Epithelial cell of prostate (primary cell): Measurements from ENCODE around the genes CD24 and AFG1L.

DNA sequence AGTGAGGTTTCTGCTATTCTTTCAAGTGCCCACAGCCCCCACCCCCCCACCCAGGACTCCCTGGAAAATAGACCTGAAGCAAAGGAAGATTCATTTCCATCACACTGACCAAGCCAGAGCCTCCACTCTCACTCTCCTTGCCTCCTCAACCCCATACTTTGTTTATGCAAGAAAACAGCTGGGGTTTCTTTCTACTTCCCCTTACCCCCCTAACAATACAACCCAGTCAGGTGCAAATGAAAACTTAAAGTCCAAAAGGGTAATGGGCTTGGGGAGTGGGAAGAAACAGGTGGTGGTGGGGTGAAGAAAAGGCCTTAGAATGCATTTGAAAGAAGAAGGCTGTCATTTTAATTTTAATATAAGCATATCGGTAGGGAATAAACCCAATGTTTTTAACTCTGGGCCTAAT is 14.4 kb downstream of the RTN4IP1 start:
- RRBS, result no CpG with 5 or more reads among the region's 1 CpG

DNA sequence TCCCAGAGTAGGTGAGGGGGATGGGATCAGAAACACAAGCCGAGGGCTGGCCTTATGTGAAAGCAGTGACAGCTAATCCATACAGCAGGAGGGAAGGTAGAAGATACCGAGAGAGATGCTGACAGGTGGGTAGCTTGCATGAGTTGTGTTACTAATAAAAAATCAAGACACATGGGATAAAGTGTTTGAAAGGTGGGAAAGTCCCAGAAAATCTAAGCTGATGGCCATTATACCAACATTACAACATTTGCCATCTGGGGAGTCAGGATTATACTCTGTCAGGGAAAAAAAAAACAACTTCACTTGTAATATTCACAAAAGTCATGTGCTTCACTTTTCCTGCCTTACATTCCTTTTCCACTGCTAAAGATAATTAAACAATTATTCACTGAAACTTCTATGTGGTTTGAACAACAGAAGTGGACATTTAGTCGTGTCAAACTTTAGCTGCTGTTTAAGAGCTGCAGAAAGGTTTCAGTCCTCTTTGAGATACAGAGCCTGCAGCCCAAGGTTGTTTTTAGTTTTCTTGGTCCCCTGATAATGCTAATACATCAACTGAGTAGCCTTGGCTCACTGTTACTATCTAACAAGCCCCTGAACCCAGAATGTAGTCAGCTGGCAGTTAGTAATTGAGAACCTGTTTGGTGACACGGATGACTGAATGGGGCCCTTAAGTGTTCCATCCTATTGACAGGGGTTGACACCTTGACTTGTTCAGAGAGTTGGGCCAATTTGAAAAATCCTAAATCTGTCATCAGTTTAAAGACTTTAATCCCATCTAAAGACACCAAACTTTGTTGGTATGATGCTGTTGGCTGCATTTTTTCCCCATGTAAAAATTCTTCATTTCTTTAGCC is 3.0 kb downstream of the RTN4IP1 start:
- RRBS, result no CpG with 5 or more reads among the region's 4 CpGs

GRCh38 chr6:106743959-106744815 is 114.8 kb downstream of the QRSL1 start:
- RRBS, result no CpG with 5 or more reads among the region's 5 CpGs

- RRBS, result no CpG with 5 or more reads among the region's 10 CpGs
Measured at GRCh38 chr6:106798971-106800017, 169.9 kb downstream of the QRSL1 start.

GRCh38 chr6:106886799-106887340 is 87.7 kb downstream of the CD24 start:
- RRBS, result no CpG with 5 or more reads among the region's 4 CpGs

DNA sequence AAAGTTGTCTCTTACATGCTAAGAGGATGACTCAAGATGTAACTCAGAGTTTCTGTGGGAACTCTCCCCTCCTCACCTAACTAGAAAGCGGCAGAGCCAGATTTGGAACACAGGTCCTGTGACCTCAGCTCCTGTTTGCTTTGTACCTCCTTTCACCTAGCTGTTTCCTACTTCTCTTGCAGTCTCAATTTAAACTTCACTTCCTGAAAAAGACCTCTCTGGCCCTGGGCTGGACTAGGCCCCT is 60.8 kb downstream of the CD24 start:
- RRBS, result no CpG with 5 or more reads among the region's 1 CpG

GRCh38 chr6:106971527-106972289 is 2.8 kb downstream of the CD24 start:
- RRBS, result no CpG with 5 or more reads among the region's 5 CpGs

GRCh38 chr6:106974344-106974999 is at the start of gene CD24:
Gene CD24, minus strand, starts transcription at chr6:106974729.
- RRBS, result no CpG with 5 or more reads among the region's 72 CpGs

DNA sequence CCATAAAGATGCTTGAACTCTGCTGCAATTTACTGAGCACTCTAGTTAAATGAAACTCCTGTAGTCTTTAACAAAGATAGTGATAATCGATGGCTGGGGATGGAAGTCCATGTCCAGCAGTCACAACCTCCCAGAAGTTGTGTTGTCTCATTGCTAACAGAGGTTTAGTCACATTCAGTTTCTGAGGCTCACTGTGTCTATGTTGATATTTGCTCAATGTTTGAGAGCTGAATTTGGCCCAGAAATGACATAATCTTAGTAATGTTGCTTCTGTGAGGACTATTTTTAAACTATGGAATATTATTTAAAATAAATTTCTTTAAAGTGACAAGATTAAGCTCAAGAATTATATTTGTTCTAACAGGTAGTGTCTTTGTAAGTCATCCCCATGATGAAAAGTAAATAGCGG is 50.7 kb downstream of the SOBP start:
- RRBS, result no CpG with 5 or more reads among the region's 2 CpGs

DNA sequence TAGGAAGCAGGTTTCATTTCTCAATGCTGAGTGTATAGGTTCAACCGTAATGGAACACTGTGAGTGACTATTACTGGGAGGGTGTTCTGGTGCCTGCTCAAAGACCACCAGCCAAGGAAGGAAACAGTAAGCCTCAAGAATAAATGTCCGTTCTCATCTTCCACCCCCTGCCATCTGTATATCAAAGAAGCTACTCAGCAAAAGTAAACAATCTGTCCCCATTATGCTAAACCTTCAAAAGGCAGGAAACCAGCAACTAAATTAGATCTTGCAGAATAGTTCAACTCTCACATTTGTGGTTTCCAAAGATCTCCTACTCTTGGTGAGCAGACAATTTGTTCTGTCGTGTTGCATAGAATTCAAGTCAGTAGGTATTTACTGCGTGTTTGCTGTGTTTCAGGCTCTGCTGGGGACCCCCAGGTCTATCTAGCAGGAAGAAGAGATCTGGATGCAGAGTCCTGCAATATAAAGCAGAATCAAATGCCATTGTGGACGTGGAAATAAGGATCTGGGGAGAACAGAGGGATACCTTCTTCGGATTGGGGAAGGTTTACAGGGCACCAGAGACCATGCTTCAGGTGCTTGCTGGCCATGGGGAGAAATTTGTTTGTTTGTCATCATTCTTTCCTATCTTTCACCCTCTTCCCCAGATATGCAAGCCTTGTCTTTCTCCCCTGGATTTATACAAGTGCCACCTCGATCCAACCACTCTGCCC is 87.2 kb downstream of the SCML4 start:
- RRBS, result no CpG with 5 or more reads among the region's 7 CpGs

DNA sequence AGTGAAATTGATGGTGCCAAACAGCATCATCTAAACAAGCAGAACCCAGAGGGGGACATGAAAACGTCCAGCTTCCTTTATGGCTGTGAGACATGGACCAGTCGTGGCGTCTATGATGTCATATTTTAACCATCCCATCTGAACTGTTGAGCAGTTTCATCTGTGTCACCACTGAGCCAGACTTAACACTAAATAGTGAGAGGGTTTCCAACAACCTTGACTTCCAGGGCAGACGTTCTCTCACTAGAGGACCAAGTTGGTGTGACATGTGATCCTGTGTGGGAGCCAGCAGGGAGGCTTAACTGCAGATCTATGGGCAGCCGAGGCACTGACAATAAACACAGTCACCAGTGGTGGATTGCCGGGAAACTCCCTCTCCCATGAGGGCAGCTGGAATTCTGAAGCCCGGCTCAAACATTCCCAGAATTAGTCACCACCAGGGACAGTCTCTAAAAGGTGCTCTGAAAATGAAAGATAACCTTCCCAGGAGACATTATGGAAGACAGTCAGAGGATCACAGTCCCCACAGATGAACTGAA is 12.3 kb downstream of the SCML4 start:
- RRBS, result no CpG with 5 or more reads among the region's 7 CpGs

DNA sequence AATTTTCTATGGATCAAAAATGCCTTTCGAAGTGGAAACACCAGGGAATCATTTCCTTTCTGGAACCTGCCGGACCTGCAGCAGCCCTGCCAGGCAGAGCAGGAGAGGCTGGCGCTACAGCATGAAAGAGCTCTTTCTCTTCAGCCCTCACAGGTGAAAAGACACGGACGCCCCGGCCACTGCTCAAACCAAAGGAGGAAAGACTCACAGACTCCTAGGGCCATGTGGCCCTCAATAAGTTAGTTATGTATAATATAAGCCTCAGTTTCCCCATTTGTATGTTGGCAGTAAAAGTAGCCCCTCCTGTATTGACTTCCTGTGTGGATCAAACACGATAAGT is 8.3 kb downstream of the SCML4 start:
- RRBS, result 58% methylated on average over 4 of the region's 7 CpGs

GRCh38 chr6:107893274-107894147 is 64.5 kb downstream of the SEC63 start:
- RRBS, result no CpG with 5 or more reads among the region's 9 CpGs

DNA sequence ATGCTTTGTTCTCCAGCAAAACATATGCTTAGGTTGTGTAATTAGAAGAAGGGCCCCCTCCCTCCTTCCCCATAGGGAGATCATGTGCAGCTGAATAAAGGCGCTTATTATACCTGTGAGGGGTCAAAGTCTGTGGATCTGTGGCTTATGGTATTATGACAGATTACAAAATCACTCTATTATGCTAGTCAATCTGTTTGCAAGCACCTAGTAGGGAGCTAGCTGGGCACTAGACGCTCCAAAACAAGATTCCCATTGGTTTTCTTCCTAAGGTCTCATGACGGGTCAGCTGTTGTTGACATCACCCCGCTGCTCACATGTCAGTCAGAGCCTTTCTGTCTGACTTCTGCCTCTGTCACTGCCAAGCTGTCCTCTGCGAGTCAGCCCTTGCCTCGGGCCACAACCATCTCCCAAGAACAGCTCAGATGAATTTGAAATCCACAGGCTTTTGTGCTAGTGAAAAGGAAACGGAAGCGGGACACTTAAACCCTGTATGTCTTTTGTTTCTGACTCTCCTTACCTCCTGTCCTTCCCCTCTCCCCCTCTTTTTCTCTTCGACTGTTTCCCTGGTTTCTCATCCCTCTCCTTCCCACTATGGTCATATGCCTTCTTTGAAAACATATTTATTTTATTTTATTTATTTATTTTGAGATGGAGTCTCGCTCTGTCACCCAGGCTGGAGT is 44.9 kb upstream of the SEC63 start:
- RRBS, result no CpG with 5 or more reads among the region's 10 CpGs

DNA sequence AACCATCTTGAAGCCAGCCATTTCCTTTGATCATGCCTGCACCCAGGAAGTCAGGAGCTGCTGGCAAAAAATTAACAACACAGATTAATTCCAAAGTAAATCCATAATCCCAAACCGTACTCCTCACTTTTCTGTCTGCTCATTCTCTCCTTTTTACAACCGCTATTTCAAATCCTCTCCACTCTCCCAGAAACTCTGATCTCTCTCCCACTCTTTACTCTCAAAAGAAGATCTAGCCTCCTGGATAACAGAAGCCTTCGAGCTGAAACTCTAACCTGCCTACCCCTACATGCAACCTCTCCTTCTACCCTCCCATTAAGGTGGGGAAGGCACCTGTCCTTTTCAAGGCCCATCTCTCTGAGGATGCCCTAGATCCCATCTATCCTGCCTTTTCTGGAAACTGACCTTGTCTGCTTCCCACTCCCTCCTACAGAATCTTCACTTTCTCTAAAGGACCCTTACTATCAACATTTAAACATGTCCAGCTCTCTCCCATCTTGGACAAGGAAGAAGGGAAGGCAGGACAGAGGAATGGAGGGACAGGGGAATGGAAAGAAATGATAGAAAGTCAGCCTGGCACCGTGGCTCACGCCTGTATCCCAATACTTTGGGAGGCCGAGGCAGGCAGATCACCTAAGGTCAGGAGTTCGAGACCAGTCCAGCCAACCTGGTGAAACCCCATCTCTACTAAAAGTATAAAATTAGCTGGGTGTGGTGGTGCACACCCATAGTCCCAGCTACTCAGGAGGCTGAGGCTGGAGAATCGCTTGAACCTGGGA is 7.4 kb downstream of the OSTM1 start:
- RRBS, result no CpG with 5 or more reads among the region's 8 CpGs

DNA sequence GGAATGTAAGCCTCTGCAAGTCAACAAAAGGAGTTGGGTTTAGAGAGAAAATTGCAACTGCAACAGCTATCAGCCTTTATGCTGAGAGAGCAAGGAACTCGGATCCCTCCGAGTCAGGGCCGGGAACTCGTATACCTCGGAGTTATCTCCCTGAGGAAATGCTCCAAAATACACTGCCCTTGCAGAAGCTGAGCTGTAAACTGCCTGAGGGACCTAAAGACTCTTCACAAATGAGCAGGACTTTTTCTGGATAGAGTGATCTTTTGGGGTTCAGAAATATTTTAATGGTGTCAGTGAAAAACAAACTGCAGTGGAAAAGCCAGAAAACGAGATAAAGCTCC is 31.2 kb upstream of the NR2E1 start:
- RRBS, result no CpG with 5 or more reads among the region's 6 CpGs

DNA sequence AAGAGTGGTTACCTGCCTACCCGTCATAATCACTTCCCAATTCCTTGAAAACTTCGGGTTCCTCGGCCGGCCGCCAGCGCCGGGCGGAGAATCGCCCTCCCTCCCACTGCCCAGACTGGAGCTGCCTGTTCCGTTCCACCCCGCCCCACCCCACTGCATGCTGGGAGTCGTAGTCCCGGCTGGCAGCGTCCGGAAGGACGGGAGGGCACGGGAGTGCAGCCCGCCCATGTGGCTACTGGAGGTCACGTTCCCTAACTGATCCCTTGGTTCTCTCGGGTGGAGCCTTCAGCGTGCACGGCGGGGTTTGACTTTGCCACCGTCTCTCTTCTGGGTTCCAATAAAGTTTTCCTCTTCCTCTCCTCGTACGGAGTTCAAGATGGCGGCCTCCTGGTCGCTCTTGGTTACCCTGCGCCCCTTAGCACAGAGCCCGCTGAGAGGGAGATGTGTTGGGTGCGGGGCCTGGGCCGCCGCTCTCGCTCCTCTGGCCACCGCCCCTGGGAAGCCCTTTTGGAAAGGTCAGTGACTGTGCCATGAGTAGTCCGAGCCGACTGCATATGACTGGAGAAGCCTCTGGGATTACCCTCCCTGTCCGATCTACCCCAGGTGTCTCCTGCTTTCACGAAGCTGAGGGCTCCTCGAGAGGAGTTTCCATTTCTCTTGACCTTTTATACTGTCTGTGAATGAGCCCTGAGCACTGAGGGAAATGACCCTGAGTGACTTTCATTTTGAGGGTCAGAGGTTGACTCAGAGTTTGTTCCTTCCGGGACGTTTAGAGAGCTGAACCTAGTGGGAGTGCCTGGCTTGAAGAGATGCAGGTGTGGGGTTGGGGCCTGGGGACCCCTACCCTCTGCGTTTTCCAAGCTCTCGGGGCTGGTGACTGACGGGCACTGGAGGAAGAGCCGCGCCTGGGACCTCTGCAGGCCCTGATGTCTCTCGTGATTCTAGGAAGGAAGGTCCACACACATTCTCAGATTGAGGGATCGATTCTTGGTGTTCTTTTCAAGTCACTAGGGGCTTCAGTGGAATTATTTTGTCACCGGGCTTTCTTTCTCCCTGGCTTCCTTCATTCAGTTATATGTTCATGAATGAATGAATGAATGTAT is at the start of gene AFG1L:
TSS of gene AFG1L (plus strand) at position 351 of the 1,103 bp plus-strand sequence.
- RRBS, result under 1% methylated on average over 5 of the region's 50 CpGs

GRCh38 chr6:108364526-108364824 is 69.6 kb downstream of the AFG1L start:
- RRBS, result no CpG with 5 or more reads among the region's 3 CpGs

DNA sequence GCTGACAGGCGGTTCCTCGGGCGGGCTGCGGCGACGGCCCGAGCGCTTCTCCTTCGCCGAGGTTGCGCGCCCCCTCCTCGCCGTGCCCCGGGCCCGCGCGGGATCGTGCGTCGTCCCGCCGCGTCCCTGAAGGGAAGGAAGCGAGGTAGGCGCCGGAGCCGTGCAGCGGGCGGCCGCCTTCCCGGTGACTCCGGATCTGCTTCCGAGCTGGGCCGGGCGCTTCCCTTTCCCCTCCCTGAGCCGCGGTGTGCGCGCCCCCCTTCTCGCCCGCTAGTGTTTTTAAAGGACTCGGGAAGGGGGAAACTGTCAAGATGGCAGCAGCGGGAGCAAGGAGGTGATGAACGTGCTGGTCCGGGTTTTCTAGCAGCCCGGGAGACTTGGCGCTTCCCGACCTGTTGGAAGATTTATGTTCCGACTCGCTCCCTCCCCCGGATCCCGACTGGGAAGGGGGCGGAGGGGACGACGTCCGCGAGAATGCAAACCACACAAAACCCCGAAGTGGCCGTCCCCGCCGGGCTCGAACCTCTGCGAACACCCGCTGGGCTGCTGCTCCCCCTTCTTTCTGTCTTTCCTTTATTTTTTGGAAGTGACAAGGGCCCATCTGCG is 743 bp upstream of the FOXO3 start:
- RRBS, result 1% methylated on average over 27 of the region's 66 CpGs

GRCh38 chr6:108561578-108562031 is 888 bp downstream of the FOXO3 start:
- RRBS, result 2% methylated on average over 4 of the region's 45 CpGs